Transverse colon (tissue), 4 donors: ENCODE results near the genes TRAF3IP3 and KCNH1.

- PRO-cap, result no peak
- RAMPAGE, long total RNA, 4 experiments, result no peak in any of the 4 experiments
Observed at GRCh38 chr1:209657049-209657770, 5.0 kb upstream of the LAMB3 start.

GRCh38 chr1:209747592-209748308 is 8.1 kb upstream of the TRAF3IP3 start:
- PRO-cap, result no peak
- RAMPAGE, long total RNA, 4 experiments, result no peak in any of the 4 experiments

GRCh38 chr1:209755773-209756234 is at the start of gene TRAF3IP3:
Gene TRAF3IP3 (plus strand): TSS chr1:209756053.
- PRO-cap, result unidirectional peak, plus-strand start at chr1:209756063; unidirectional peak, plus-strand start at chr1:209756140
- RAMPAGE, long total RNA, 4 experiments, result start-site peak on the plus strand in 3 of 4 experiments, at chr1:209756063-209756178 at its widest, 10 to 19 reads per replicate

GRCh38 chr1:209801013-209801797 is 4.7 kb downstream of the IRF6 start:
- PRO-cap, result no peak
- RAMPAGE, long total RNA, 4 experiments, result no peak in any of the 4 experiments

DNA sequence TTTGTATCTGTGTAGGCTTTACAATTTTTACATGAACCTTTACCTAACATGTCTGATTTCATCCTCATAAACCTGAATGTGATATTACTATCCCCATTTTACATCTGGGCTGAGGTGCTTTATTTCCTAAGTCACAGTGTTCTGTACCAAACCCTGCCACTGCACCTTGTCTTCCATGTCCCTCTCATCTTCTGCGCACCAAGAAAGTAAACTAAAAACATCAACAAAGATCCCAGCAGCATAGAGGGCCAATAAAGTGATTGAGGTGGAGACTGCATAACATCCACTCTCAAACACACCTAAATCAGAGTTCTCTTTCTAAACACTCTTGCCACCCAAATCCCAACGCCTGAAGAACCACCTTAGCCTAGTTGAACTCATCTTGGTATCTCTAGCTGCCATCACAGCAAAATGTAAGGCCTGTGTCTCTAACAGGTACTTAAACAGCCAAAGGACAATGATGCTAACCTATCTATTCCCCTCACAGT is 1.7 kb downstream of the IRF6 start:
- PRO-cap, result no peak
- RAMPAGE, long total RNA, 4 experiments, result no peak in any of the 4 experiments

GRCh38 chr1:209815950-209816299 is 10.0 kb upstream of the IRF6 start:
- PRO-cap, result no peak
- RAMPAGE, long total RNA, 4 experiments, result no peak in any of the 4 experiments

DNA sequence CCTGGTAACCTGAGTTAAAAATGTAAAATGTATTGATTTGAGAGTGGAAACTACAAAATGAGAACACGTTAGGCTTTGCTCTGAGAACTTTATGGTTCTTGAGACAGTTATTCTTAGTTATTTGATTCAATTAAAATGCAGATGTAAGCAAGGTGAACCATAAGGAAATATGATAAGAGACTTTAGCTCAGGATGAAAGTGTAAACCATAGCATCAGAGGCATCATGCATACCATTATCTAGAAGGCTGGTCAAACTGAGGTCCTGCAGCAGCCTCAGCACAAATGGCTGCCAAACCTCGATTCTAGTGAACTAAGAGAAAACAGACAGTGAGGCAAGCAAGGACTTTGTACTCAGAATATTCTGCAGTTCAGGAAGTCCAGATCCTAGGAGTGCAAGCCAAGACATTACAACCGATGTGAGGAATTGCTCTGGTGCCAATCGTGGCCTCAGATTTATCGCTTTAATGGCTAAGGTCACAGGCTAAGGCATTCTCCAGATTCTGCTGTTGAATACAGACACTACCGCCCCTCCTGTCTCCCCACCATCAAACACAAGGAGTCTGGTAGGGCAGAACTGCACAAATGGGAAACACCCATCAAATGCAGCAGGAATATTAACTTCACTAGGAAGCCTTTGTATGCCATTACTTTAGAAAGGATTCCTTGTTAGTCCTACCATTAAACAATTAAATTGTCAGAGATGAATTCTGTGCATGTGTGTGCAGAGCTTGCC is 9.4 kb upstream of the SERTAD4 start:
- PRO-cap, result bidirectional peak, plus-strand start at position 409 of the sequence, minus-strand start at position 289 of the sequence
- RAMPAGE, long total RNA, 4 experiments, result no peak in any of the 4 experiments

- PRO-cap, result bidirectional peak, plus-strand start at chr1:210233749, minus-strand start at chr1:210233683
- RAMPAGE, long total RNA, 4 experiments, result start-site peak on the minus strand in 4 of 4 experiments, at chr1:210233794-210233907 at its widest, 77 to 428 reads per replicate
Observed at GRCh38 chr1:210233359-210234011, 889 bp downstream of the SERTAD4 start.

- PRO-cap, result no peak
- RAMPAGE, long total RNA, 4 experiments, result no peak in any of the 4 experiments
Observed at GRCh38 chr1:210239823-210240173, 7.2 kb downstream of the SERTAD4 start.

DNA sequence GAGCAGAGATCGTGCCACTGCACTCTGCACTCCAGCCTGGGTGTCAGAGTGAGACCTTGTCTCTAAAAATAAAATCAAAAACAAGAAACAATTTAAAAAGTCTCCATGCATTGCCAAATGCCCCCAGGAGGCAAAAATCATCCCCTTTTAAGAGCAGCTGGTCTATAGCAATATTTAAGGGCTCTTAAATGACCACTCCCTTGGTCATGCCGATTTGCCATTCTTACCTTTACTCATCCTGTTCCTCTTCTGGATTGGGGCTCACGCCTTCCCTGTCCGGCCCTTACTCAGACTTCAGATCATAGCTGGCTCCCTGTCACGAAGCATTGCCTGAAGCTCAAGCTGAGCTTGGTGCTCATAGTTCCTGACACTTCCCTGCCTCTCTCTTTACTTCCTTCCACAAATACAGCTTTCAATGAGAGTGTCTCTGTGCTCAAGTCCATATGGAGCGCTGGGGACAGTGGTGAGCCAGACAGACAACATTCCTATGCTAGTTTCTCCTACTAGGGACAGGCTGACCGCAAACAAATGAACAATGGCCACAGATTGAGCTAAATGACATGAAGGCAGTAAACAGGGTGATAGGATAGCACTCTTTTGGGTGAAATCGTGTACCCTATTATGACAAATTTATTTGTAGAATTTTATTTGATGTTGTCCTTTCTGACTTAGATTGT is 38.0 kb downstream of the HHAT start:
- PRO-cap, result no peak
- RAMPAGE, long total RNA, 4 experiments, result no peak in any of the 4 experiments

DNA sequence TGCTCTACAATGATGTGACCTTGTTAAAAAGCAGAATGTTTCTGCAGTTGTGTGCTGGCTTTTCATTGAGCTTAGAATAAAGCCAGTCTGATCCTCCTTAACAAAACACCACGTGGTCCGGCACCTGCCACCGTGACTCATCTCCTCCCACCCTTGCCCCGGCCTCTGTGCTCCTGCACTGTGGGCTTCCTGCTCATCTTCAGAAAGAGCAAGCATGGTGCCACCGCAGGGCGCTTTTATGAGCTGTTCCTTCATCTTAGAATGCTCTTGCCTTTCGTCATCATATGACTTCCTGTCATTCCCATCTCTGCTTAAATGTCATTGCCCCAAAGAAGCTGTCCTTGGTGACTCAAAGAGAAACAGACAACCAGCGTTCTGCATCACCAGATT is 117.7 kb downstream of the HHAT start:
- PRO-cap, result no peak
- RAMPAGE, long total RNA, 4 experiments, result no peak in any of the 4 experiments

- PRO-cap, result unidirectional peak, minus-strand start at chr1:211134078; unidirectional peak, minus-strand start at chr1:211134136
- RAMPAGE, long total RNA, 4 experiments, result start-site peak on the minus strand in 3 of 4 experiments, at chr1:211134068-211134168 at its widest, 13 to 25 reads per replicate
Observed at GRCh38 chr1:211133193-211134578, at the start of gene KCNH1. Gene KCNH1 (minus strand): TSS chr1:211134148.

GRCh38 chr1:211317528-211318147 is 9.0 kb upstream of the TRAF5 start:
- PRO-cap, result no peak
- RAMPAGE, long total RNA, 4 experiments, result no peak in any of the 4 experiments

GRCh38 chr1:211407752-211408019 is 81.1 kb downstream of the TRAF5 start:
- PRO-cap, result no peak
- RAMPAGE, long total RNA, 4 experiments, result no peak in any of the 4 experiments

DNA sequence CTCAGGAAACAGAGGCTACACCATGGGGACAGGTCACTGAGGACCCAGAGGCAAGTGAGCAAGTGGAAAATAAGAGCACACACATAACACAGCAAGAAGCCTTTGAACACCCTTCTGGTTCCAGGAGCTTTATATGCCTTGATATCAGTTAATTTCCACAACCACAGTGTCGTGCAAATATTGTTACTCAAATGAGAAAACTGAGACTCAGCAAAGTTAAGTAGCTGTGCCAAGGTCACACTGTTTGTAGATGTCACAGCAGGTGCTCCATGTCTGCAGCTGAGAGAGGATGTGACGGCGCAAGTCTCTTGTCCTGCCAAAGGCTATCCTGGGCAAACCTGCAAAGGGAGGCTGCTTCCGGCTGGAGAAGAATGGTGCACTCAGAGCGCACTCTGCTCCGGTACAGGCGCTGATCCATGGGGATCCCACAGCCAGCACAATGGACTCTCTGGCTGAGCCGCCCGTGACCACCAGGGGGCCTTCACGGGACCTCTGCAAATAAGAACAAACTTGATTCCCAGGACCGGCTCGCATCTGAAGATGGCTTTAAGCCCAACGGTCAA is 22.1 kb downstream of the RD3 start:
- PRO-cap, result no peak
- RAMPAGE, long total RNA, 4 experiments, result no peak in any of the 4 experiments

- PRO-cap, result no peak
- RAMPAGE, long total RNA, 4 experiments, result no peak in any of the 4 experiments
Observed at GRCh38 chr1:211492384-211492701, 381 bp upstream of the RD3 start.

DNA sequence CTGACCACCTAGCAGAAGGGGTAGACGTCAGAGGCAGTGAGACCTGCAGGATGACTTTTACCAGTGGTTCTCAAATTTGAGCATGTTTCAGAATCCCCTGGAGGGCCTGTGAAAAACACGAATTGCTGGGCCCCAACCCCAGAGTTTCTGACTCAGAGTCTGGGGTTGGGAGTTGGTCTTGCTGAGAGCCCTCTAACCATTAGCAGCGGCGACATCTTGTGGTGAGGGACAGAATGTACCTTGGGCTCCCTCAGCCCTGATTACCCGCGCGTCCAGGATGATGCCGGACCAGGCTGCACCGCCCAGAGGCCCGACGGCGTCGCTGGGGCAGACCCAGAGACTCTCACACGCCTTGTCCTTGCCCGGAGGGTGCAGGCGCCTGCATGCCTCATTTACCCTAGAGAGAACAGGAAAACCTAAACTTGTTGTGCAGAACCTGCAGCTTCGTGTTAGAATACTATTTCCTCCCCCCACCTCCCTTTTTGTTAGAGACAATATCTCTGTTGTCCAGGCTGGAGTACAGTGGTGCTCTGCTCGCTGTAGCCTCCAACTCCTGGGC is 22.1 kb upstream of the RD3 start:
- PRO-cap, result no peak
- RAMPAGE, long total RNA, 4 experiments, result no peak in any of the 4 experiments

DNA sequence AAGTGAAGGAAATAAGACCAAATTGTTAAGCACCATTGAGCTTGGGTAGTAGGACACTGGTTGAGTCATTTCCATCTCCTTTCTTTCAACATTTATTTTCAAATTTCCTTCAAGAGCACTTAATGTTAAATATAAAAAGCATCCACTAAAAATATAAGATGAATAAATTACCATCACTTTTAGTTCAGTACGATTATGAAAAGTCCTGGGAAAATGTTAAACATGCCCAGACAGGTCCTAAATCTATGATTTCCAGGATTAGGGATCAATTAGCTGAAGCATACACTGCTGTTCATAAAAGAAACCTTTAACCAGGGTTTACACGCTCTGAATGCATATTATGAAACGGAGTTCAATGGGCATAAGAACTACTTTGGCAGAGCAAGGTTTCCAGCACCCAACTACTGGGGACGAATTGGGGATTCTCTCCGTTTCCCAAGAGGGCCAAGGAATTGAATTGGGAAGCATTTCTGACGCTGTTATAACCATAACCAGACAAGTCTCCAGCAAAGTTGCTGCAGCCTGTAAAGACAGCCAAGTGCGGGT is 1.7 kb downstream of the SLC30A1 start:
- PRO-cap, result no peak
- RAMPAGE, long total RNA, 4 experiments, result no peak in any of the 4 experiments

DNA sequence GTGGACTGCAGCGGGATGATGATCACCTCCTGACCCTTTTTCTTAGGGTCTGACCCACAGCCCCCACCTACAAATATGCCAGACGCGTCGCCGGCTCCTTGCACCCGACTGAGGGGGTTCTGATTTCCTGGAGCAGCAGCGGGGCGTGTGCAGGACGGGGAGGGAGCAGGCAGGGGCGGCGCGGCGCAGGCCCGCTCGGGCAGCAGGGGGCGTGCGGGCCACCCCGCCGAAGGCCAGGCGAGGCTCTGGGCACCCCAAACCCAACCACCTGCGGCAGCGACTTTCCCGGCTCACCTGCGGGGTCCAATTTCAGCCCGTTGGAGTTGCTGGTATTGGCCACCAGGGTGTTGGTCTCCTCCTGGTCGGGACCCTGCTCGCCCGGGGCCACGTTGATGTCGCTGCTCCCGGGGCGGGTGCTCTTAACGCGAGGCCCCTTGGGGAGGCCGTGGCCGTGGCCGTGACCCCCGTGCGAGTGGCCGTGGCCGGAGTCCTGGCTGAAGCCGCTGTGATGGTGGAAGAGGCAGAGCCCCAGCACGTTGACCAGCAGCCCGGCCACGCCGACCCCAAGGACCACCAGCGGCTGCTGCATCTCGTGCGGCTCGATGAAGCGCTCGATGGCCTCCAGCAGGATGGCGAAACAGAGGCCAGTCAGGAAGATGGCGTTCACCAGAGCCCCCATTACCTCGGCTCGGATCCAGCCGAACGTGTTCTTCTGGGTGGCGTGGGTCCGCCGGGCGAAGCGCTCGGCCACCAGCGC is 1.1 kb downstream of the SLC30A1 start:
- PRO-cap, result bidirectional peak, plus-strand start at position 229 of the sequence, minus-strand start at position 110 of the sequence
- RAMPAGE, long total RNA, 4 experiments, result start-site peak on the plus strand in 1 of 4 experiments, centred at position 222 of the sequence, 7 reads per replicate; start-site peak on the minus strand in 1 of 4 experiments, centred at position 435 of the sequence, 6 reads per replicate

DNA sequence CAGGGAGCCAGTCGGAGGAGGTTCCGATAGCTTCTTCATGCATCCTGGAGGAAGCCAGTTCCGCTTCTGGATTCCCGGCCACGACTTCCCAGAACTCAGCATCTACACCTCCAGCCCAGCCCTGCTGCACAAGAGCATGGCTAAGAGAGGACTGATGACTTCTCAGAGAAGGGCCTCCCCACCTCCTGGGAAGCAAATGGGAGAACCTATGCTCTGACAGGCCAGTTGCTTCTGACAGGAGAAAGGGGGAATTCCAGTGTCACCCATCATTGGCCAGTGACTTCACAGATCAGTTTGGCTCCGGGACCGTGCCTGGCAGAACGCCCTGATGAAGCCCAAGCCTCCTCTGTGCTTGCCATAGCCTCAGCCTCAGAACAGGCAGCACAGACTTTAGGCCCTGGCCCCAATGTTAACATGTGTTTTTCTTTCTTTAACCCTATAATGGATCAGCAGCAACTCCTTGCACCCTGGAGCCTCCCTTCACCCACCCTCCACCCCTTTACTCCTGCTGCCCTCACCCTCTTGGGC is 42.5 kb upstream of the SLC30A1 start:
- PRO-cap, result no peak
- RAMPAGE, long total RNA, 4 experiments, result no peak in any of the 4 experiments